ENCODE measurements around a stretch of chr4.

GRCh38 chr4:125676161-125676604 is 361.4 kb downstream of the FAT4 start:
- RRBS = no CpG with 5 or more reads among the region's 15 CpGs

- RRBS = no CpG with 5 or more reads among the region's 9 CpGs
These were observed 1148.9 kb upstream of the INTU start for GRCh38 chr4:126483574-126484450.

- RRBS = 100% methylated on average over 2 of the region's 12 CpGs
These were observed 675.9 kb upstream of the INTU start for GRCh38 chr4:126956653-126957407.

DNA sequence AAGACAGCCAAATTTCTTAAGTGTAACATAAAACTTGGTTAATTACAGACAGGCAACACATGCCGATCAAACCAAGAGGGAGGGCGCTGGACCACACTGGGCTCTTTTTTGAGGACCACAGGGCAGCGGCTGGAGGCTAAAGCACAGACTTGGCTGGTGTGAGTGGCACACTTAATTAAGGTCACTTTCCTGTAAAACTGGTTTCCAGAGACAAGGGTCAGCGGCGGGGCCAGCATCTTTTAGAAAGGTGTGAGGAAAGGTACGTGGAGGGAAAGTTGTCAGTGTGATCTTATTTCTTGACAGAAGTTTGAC is 860 bp upstream of the HSPA4L start:
- RRBS = no CpG with 5 or more reads among the region's 6 CpGs

DNA sequence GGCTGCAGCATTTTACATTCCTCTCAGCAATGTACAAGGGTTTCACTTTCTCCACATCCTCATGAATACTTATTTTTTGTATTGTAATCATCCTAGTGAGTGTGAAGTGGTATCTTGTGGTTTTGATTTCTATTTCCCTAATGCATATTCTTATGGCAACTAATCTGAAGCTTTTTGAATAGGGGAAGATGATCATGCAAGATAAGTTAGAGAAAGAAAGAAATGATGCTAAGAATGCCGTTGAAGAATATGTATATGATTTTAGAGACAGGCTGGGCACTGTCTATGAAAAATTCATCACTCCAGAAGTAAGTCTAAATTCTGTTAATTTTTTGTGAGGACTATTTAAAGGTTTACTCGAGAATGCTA is 40.4 kb downstream of the HSPA4L start:
- RRBS = no CpG with 5 or more reads among the region's 2 CpGs

DNA sequence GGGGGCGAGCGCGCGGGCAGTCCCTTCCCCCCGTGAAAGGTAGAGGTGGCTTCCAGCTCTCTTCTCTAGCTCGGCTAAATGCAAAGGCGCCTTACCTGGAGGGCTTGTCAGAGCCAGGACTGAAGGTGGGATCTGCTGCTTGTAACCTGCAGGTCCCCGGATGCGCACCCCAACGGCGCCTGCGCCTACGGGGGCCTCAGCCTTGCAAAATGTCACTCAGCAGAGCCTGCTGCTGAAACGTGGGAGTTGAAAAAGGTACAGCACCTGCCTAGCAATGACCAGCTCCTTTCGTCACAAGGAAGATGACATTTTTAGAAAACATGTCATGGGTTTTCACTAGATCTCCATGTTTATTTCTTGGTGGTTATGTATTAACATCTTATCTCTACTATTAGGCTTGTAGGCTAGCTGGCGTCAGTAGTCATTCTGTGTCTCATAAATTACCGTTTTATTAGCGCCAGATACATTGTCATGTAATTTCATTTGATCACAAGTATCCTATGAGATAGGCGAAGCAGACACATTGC is 659 bp downstream of the ABHD18 start:
- RRBS = no CpG with 5 or more reads among the region's 19 CpGs

DNA sequence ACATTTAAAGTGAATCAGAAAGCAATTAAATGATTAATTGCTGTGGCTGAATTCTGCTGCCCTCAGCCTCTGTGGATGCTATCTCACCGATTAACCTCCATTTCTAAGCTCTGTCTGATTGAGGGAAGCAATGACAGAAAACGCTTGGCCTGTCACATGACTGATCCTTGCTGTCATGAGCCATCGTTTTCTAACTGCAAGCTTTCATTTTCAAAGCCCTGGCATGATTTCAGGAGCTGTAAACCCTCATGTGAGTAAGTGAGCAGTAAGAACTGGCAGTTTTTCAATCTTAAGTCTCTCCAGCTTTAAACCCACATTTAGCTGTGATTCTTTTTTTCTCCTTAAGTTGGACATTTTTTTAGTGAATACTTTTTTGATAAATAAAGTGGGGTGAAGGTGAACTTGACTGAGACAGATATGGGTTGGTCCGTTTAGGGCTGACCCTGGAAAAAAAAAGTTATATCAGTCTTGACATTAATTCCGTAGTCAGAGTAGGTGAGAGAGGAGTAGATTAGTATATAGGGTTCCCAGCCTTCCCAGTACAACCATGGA is 180.9 kb upstream of the PGRMC2 start:
- RRBS = no CpG with 5 or more reads among the region's 5 CpGs

- RRBS = no CpG with 5 or more reads among the region's 9 CpGs
These were observed 237.8 kb upstream of the PGRMC2 start for GRCh38 chr4:128525268-128525867.

- RRBS = no CpG with 5 or more reads among the region's 4 CpGs
These were observed 255.7 kb upstream of the JADE1 start for GRCh38 chr4:128553783-128554291.

DNA sequence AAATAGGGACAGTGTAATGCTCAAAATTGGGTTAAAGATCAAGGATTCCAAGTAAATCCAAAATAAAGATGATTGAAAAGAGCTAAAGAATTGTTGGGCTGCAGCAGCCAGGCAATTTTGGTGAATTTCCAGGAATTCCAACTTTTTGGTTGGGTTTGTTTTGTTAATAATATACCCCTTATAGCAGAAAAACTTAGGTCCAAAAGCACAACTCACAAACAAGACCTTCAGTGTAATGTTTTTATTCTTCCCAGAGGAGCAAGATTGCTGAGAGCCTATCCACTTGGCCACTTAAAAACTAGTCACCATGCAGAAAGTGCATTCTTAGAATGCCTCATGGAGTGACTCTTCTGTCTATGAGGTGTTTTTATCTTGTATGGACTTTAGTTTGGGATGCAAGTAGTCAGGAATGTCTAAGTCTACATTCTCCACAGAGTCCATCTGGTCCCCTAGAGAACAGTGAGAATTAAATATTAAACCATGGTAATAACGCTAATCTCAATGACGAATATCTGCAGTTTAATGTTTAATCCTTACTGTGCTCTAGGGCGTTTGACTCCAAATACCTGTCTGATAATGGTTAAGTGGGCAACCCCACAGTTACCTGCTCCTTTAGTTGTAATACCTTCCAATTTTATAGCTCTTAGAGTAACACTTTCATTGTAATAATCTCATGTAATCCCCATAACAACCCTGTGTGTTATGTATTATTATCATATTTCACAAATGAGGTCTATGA is 235.7 kb upstream of the JADE1 start:
- RRBS = no CpG with 5 or more reads among the region's 3 CpGs

GRCh38 chr4:128776632-128777280 is 32.7 kb upstream of the JADE1 start:
- RRBS = no CpG with 5 or more reads among the region's 8 CpGs

DNA sequence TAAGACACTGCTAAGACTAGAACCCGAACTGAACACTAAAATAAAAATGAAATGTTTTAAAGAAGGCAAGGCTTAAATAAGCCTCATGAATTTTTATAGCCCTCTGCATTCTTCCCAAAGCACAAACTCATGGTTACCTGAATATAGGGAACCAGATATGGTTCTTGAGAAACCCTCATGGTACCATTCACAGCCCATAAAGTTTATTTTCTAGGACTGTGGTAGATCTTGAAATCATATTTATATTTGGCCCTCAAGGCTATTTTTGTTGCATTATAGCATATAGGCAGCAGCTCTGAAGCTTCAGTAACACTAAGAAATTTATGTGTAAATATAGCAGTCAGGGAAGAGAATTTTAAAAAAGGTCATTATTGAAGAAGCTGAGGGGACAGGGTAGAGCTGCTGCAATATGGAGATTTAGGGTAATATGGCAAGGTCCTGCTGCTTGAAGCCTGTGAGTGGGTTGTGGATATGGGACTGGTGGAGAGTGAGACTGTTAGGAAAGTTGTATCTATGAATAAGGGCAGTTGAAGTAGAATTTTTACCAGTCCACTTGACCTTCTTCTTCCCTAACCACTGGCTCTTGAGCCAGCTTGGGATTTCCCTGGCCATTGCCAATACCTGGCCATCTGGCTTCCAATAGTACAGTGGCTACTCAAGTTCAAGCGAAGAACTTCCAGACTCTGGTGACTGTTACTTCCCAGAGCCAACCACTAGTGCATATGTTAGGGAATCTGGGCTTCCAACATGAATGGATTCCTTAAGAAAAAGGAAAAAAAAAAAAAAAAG is 63.2 kb downstream of the JADE1 start:
- RRBS = no CpG with 5 or more reads among the region's 2 CpGs

GRCh38 chr4:128873733-128874302 is 64.3 kb downstream of the JADE1 start:
- RRBS = no CpG with 5 or more reads among the region's 1 CpG

DNA sequence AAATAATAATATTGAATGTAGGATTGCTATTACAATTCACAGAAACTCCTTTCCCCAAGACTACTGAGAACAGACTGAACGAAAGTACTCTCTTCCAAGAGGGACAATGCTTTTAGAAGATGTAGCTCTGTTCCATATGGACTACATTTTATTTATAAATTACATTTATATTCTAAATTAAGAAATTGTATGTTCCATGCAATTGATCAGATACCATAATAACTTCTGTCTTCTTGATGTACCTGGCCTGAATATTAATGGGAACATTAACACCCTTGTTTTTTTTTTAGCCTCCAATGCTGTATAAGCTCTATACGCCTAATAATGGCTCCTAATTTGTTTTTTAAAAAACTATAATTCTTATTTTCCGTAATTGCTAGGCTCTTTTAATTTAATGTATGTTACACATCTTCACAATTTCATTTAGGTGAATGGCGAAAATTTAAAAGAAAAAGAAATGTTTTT is 266.1 kb downstream of the C4orf33 start:
- RRBS = no CpG with 5 or more reads among the region's 4 CpGs

GRCh38 chr4:130043877-130044354 is 948.0 kb downstream of the C4orf33 start:
- RRBS = no CpG with 5 or more reads among the region's 2 CpGs

- RRBS = no CpG with 5 or more reads among the region's 40 CpGs
These were observed 1424.3 kb upstream of the PCDH10 start for GRCh38 chr4:131724796-131725229.

DNA sequence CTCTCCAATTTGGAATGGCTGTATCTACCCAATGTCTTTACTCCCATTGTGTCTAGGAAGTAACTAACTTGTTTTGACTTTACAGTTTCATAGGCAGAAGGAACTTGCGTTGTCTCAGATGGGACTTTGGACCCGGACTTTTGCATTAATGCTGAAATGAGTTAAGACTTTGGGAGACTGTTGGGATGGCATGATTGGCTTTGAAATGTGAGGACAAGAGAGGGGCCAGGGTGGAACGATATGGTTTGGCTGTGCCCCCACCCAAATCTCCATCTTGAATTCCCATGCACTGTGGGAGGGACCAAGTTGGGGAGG is 429.7 kb downstream of the PCDH10 start:
- RRBS = no CpG with 5 or more reads among the region's 3 CpGs

DNA sequence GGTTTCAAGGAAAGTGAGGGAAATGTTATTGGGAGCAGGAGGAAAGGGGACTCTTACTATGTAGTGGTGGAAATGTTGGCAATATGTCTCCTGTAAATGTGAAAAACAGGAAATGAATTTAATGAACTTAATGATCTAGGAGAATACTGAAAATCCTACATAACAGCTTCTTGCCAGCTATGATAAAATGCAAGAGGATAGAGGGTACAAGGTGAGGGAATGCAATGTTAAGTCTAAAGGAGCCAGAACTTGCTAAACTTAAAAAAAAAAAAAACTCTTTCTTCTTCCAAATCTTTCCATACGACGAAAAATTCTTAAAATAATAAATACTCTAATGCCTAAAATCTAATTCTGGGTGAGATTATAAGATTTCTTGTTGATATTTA is 278.9 kb upstream of the PCDH18 start:
- RRBS = no CpG with 5 or more reads among the region's 2 CpGs

- RRBS = no CpG with 5 or more reads among the region's 11 CpGs
These were observed 129.2 kb downstream of the SLC7A11 start for GRCh38 chr4:138112660-138113656.

- RRBS = no CpG with 5 or more reads among the region's 7 CpGs
These were observed 42.5 kb downstream of the SLC7A11 start for GRCh38 chr4:138199378-138200249.

Measured in zone of skin (tissue), 1 donor.